Bronchus (tissue), 1 donor: ENCODE data around the genes HHATL, HIGD1A and POMGNT2.

DNA sequence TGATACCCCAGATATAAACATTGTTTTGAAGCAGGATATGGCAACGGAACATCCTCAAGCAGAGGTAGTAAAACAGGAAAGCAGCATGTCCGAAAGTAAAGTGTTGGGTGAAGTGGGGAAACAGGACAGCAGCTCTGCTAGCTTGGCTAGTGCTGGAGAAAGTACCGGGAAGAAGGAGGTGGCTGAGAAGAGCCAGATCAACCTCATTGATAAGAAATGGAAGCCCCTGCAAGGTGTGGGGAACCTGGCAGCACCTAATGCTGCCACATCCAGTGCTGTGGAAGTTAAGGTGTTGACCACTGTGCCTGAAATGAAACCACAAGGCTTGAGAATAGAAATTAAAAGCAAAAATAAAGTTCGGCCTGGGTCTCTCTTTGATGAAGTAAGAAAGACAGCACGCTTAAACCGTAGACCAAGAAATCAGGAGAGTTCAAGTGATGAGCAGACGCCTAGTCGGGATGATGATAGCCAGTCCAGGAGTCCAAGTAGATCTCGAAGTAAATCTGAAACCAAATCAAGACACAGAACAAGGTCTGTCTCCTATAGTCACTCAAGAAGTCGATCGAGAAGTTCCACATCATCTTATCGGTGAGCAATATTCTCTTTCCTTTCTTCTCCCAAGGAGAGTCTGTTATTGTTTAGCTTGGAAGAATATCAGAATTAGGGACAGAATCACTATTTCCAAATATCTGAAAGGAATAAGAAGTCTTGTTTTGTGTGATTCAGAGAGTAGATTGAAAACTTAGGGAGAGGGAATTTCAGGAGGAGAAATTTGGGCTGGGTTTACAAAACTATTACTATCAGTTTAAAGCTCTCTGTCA is 14.1 kb upstream of the ZBTB47 start:
- PRO-cap = no peak

DNA sequence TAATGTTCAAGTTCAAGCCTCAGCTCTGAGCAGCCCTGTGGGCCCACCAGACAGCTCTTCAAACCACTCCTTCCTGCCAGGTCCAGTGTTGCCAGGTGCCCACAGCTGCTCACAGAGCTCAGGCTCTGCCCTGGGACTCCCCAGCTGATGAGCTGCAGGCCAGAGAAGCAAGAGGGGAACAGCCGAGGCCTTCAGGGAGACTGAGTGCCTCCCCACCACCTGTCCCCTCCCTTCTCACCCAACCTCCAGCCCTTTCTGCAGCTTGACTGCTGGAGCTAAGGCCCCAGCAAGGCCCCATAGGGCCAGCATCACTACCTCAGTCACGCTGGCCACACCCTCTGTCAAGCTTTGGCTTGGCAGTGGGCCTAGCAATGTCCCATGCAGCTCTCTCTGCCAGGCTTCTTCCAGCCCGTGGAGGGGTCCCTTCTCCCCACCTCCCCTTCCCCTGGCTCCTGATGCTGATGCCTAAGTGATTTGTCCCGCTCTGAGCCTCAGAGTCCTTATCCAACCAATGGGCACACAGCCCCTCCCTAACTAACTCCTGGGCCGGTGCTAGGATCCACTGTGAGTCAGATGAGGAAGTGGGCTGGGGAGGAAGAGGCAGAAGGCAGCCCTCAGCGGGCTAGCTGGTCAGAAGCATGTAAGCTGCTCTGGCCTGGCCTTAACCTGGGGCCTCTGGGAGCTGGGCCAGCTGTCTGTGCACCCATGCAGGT is 1.0 kb upstream of the ZBTB47 start:
- PRO-cap = unidirectional peak, plus-strand start at position 572 of the sequence

DNA sequence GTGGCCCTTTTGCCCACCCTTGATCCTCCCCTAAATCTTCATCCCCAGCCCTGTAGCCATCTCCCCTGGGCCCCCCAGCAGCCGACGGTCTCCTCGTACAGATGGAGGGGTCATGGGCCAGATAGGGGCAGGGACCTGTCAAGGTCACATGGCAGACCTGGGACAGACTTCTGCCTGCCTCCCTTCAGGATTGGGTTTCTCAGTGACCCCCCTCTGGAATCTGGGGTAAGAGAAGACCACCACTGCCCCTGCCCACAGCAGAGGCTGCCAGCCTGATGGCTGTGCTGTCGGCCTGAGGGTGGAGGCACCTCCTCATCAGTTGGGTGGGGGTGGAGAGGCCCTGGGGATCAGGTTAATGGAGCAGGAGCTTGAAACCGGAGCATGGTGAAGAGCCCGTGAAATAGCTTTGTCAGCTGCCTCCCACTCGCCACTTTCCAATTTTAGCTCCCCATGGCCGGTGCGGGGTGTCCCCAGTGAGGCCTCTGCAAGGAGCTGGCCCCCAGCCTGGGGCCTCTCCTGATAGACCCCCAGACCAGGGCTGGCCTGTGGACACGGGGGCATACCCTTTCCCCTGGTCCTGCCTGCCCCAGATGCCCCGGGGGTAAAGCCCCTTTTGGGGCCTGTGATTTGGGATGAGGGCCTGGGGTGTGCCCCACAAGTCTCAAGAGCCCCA is 585 bp downstream of the HHATL start:
- PRO-cap = no peak

GRCh38 chr3:42702550-42703030 is at the start of gene HHATL:
TSS of gene HHATL (minus strand) at chr3:42702798.
- PRO-cap = no peak

DNA sequence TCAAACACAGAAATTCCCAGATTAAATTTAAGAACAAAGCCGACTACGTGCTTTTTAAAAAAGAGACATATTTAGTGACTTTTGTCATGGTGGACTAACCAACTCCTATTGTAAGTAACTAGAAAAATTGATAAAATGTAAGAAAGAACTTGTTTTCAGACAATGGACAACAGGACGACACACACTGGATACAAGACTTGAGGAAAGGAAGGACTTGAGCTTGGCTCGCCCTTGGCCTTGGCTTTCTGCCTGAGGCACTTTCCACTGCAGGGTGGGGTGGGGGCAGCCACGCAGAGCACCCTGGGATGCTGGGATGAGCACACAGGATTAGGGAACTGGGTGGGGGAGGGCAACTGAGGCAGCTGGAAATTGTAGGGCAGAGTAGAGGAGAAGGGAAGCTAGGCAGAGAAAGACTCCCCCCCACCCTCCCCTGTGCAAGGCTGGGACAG is 25.4 kb upstream of the HHATL start:
- PRO-cap = no peak

GRCh38 chr3:42731807-42732834 is 29.5 kb upstream of the HHATL start:
- PRO-cap = no peak

GRCh38 chr3:42804106-42804816 is at the start of gene HIGD1A:
TSS of gene HIGD1A (minus strand) at chr3:42804490.
- PRO-cap = bidirectional peak, plus-strand start at chr3:42804663, minus-strand start at chr3:42804466

- PRO-cap = unidirectional peak, minus-strand start at chr3:42805583
Measured at GRCh38 chr3:42805148-42806031, 1.1 kb upstream of the HIGD1A start.

DNA sequence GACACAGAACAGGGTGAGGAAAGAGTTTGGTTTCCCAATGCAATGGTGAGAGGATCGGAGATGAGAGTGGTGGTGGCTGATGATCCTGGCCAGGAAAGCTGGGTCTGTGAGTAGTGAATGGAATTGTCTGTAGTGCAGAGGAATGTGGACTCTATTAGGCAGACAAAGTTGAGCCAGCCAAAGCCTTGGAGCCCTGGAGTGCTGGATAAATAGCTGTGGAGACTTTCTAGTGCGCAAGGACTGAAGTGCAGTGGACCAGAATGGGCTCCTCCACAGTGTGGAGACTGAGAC is 819 bp downstream of the ZNF662 start:
- PRO-cap = no peak

DNA sequence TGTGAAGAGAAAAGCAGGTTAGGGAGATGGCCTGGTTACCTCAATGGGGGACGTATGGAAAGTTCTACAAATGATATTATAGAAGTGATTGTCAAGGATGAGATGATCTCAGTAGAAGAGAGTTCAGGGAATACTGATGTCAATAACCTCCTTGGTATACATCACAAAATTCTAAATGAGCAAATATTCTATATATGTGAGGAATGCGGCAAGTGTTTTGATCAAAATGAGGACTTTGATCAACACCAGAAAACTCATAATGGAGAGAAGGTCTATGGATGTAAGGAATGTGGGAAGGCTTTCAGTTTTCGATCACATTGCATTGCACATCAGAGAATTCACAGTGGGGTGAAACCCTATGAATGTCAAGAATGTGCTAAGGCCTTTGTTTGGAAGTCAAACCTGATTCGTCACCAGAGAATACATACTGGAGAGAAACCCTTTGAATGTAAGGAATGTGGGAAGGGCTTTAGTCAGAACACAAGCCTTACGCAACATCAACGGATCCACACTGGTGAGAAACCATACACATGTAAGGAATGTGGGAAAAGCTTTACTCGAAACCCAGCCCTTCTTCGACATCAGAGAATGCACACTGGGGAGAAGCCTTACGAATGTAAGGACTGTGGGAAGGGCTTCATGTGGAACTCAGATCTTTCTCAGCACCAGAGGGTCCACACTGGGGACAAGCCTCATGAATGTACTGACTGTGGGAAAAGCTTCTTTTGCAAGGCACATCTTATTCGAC is 8.7 kb downstream of the ZNF662 start:
- PRO-cap = no peak

- PRO-cap = unidirectional peak, minus-strand start at chr3:43105744; unidirectional peak, minus-strand start at chr3:43106032
Measured at GRCh38 chr3:43105339-43106329, at the start of gene POMGNT2. TSS of gene POMGNT2 (minus strand) at chr3:43106079.

DNA sequence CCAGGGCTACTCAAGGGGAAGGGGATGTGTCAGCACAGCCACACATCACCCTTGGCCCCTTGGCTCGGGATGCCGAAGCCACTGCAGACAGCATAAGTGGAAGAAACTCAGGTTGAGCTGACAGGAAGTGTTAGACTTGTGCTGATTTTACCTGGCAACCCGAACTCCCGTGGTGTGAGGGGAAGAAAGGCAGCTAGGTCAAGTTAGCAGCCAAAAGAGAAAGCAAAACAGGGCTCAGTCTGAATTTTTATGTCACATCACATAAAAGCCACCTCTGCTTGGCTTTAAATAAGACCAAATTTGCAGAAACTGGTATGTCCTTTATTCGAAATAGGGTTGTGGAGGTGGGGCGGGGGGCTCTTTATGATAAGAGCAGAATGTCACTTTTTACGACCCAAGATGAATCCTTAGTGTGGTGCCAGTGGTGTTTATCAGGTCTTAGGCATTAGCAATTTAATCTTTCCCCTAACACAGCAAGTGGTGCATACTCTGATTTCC is 57.0 kb upstream of the POMGNT2 start:
- PRO-cap = no peak

DNA sequence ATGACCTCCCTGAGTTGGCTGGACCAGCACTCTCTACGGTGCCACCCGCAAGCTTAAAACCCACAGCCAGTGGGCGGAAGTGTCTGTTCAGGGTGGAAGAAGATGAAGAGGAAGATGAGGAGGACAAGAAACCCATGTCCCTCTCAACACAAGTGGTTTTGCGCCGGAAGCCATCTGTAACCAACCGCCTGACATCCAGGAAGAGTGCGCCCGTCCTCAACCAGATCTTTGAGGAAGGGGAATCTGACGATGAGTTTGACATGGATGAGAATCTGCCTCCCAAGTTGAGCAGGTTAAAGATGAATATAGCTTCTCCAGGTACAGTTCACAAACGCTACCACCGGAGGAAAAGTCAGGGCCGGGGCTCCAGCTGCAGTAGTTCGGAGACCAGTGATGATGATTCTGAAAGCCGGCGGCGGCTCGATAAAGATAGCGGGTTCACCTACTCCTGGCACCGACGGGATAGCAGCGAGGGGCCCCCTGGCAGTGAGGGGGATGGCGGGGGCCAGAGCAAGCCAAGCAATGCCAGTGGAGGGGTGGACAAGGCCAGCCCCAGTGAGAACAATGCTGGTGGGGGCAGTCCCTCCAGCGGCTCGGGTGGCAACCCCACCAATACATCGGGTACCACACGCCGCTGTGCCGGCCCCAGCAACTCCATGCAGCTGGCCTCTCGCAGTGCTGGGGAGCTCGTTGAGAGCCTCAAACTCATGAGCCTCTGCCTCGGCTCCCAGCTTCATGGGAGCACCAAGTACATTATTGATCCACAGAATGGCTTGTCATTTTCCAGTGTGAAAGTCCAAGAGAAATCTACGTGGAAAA is 61.4 kb downstream of the SNRK start:
- PRO-cap = no peak

DNA sequence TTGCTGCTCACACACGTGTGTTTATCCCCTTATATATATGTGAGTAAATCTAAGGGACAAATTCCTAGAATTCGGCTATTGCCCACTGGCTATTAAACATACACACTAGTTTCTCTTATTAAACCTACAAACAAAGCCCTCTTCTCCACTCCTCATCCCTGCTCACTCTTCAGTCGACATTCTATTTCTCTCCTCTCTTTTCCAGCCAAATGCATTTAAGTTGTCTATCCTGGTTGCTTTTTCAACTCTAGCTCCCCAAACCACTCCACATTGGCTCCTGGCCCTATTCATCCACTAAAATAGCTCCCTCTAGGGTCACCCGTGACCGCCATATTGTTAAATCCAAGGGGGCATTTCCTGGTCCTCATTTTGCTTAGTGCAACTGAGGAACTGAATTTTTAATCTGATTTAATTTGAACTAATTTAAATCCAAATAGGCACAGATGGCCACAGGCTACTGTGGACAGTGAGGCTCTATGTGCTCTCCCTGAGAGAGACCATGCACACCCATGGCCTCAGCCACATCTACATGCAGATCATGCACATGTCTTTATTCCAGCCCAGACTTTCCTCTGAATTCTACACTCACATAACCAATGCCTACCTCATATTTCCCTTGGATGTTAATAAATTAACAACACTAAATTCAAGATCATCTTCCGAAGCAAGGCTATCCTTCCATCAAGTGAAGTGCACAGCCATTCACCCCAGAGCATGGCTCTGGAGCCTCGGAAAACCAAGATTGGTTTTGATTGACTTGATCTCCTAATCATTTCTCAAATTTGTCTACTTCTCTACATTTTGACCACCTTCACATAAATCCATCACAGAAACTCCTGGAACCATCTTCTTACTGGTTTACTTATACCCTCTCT is 106.5 kb downstream of the SNRK start:
- PRO-cap = no peak

DNA sequence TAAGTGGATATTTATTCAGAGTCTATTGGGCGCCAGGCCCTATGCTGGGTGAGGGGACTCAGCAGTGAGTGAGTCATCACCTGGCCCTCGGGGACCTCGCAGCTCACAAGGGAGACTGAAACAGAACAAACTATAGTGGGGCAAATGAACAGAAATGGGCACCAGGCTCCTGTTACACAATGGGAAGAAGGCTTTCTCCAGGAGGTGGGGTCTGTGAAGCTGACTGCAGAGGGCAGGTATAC is 136.9 kb downstream of the SNRK start:
- PRO-cap = no peak

DNA sequence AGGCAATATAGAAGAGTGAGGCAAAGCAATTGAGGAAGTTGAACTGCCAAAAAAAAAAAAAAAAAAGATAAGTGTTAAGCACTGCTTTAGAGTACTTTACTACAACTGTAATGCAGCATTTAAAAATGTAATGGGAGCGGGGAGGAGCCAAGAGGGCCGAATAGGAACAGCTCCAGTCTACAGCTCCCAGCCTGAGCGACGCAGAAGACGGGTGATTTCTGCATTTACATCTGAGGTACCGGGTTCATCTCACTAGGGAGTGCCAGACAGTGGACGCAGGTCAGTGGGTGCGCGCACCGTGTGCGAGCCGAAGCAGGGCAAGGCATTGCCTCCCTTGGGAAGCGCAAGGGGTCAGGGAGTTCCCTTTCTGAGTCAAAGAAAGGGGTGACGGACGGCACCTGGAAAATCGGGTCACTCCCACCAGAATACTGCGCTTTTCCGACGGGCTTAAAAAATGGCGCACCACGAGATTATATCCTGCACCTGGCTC is 56.1 kb downstream of the ANO10 start:
- PRO-cap = no peak

- PRO-cap = no peak
Measured at GRCh38 chr3:43773213-43773665, 82.5 kb downstream of the ABHD5 start.

DNA sequence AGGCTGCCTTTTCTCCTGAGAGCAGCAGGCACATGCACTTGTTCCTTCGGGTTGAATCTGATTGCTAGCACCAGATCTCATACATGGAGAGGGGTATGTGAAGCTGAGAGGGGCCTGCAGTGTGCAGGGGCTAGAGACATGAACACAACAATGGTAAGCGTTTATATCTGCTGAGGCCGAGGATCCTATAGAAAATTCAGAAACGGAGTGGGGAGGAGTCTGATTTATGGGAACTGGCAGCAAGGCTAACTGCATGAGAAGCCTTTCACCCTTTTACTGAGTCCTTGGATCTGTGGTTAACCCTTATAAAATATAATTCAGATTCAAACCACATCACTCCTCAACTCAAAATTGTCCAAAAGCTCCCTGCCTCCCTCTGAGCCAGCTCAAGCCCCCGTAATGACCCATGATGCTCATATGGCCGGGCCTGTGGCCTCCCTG is 32.4 kb downstream of the ZNF445 start:
- PRO-cap = no peak

GRCh38 chr3:44445496-44446664 is 31.6 kb downstream of the ZNF445 start:
- PRO-cap = no peak

DNA sequence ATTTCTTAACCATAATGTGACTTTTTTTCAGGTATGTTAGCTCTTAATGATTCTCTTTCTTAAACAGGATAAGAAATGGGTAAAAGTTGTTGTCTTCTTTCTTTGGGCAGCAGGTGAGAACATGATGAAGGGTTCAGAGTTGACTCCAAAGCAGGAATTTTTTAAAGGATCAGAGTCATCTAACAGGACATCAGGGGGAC is 14.7 kb downstream of the ZKSCAN7 start:
- PRO-cap = no peak